ENCODE measurements around the gene COPS8.

- PRO-cap, 2 experiments: no peak in any of the 2 experiments
- RAMPAGE, long total RNA, 4 experiments: no peak in any of the 4 experiments
Observed at GRCh38 chr2:235044069-235045033, 92.5 kb downstream of the SH3BP4 start.

DNA sequence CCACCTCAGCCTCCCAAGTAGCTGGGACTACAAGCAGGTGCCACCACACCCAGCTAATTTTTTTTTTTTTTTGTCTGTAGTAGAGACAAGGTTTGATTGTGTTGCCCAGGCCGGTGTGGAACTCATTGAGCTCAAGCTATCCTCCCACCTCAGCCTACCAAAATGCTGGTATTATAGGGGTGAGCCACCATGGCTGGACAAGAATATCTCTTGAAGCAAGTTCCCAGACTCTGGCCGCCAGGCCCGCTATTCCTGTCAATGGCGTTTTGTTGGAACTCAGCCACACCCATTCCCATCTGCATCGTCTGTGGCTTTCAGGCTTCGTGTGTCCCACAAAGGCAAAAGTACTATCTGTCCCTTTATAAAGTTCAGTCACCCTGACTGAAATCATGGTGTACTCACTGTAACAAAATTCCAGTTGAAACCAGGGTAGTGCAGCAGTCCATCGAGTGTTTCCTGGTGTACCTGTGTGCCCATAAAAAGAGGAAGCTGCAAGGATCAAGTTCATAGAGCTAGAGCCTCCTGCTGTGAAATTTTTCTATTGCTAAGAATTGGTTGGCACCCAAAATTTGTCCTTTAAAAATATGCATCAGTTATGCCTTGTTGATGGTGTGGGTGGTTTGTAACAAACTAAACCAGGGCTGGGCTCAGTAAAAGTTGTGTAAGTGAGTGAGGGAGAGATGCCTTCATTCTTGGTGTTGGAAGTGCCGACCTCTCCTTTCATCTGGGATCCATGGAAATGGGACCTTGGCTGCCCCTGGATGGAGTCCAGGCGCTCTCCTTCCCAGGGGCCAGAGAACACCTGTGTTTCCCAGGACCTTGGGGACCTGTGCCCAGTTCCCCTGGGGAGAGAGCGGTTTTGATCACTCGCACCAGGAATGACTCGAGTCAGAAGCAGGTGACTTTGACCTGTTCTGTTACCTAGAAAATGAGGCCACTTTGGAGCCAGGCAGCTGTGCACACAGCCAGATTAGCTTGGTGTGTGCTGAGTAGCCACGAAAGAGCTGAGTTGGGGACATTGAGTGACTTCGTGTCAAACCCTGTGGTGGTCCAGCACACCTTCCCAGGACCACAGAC is 97.0 kb downstream of the SH3BP4 start:
- PRO-cap, 2 experiments: no peak in any of the 2 experiments
- RAMPAGE, long total RNA, 4 experiments: no peak in any of the 4 experiments

DNA sequence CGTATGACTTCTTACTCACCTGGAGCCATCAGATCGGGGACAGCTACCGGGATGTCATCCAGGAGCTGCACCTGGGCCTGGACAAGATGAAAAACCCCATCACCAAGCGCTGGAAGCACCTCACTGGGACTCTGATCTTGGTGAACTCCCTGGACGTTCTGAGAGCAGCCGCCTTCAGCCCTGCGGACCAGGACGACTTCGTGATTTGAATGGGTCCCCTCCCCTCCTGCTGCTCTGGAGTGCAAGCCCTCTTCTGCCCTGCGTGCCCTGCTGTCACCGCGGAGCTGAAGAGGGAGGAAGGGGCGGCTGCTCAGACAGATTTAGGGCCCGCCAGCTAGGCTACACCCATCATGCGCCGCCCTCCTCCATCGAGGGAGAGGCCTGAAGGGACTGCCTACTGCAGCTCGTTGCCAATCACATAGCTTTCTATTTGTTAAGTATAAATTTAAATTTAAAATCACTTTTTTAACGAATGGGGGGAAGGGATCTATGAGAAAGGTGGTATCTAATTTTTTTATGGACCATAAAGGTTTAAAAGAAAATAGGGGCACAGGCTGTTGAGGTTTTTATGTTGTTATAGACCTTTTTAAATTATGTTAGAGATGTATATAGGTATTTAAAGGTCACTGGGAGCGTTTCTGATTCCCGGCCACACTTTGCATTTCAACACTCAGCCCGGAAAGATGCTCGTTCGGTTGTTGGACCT is 101.9 kb downstream of the SH3BP4 start:
- PRO-cap, 2 experiments: no peak in any of the 2 experiments
- RAMPAGE, long total RNA, 4 experiments: no peak in any of the 4 experiments

- PRO-cap, 2 experiments: no peak in any of the 2 experiments
- RAMPAGE, long total RNA, 4 experiments: no peak in any of the 4 experiments
Observed at GRCh38 chr2:235054459-235055800, 103.1 kb downstream of the SH3BP4 start.

GRCh38 chr2:235503022-235503642 is 9.3 kb downstream of the AGAP1 start:
- PRO-cap, 2 experiments: peak in 1 of 2 experiments; most common minus-strand start chr2:235503396 (in 1)
- RAMPAGE, long total RNA, 4 experiments: no peak in any of the 4 experiments

- PRO-cap, 2 experiments: no peak in any of the 2 experiments
- RAMPAGE, long total RNA, 4 experiments: no peak in any of the 4 experiments
Observed at GRCh38 chr2:235503812-235504593, 10.2 kb downstream of the AGAP1 start.

GRCh38 chr2:235607252-235608045 is 113.6 kb downstream of the AGAP1 start:
- PRO-cap, 2 experiments: no peak in any of the 2 experiments
- RAMPAGE, long total RNA, 4 experiments: no peak in any of the 4 experiments

- PRO-cap, 2 experiments: no peak in any of the 2 experiments
- RAMPAGE, long total RNA, 4 experiments: start-site peak on the plus strand in 1 of 4 experiments, at chr2:235660673-235661061 at its widest, 13 reads per replicate
Observed at GRCh38 chr2:235660670-235661206, 166.9 kb downstream of the AGAP1 start.

- PRO-cap, 2 experiments: no peak in any of the 2 experiments
- RAMPAGE, long total RNA, 4 experiments: start-site peak on the plus strand in 1 of 4 experiments, at chr2:235840131-235840456 at its widest, 10 reads per replicate
Observed at GRCh38 chr2:235840009-235840923, 327.9 kb downstream of the GBX2 start.

DNA sequence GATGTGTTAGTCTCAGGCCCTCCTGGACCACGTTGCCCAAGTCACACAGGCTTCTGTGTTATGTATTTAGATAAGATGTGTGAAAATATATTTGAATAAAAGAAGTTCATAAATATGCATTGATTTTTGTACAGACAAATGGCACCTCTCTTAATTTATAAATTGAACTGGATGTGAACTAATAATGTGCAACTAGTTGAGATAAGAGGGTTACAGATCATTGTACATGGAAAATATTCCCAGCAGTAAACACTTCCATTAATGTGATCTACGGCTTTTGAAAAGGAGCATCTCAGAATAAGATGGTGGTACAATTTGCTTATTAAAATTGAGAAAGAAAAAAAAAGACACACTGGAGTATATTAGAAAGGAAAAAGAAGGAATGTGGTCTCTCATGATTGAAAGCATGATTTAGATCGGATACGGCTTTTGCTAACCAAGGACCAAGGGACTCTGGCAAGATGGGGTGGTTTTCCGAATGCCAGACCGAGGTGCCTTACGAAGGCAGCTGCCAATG is 43.0 kb downstream of the GBX2 start:
- PRO-cap, 2 experiments: no peak in any of the 2 experiments
- RAMPAGE, long total RNA, 4 experiments: start-site peak on the plus strand in 1 of 4 experiments, centred at position 369 of the sequence, 14 reads per replicate

- PRO-cap, 2 experiments: peak in 1 of 2 experiments; most common minus-strand start chr2:236240331 (in 1)
- RAMPAGE, long total RNA, 4 experiments: no peak in any of the 4 experiments
Observed at GRCh38 chr2:236240026-236241342, 23.7 kb downstream of the ASB18 start.

- PRO-cap, 2 experiments: peak in 1 of 2 experiments; most common plus-strand start chr2:236339051 (in 1); most common minus-strand start chr2:236338817 (in 1)
- RAMPAGE, long total RNA, 4 experiments: no peak in any of the 4 experiments
Observed at GRCh38 chr2:236338595-236339209, 74.5 kb upstream of the ASB18 start.

- PRO-cap, 2 experiments: no peak in any of the 2 experiments
- RAMPAGE, long total RNA, 4 experiments: no peak in any of the 4 experiments
Observed at GRCh38 chr2:236388999-236389875, 118.0 kb downstream of the IQCA1 start.

GRCh38 chr2:236545737-236546207 is 23.9 kb upstream of the ACKR3 start:
- PRO-cap, 2 experiments: no peak in any of the 2 experiments
- RAMPAGE, long total RNA, 4 experiments: no peak in any of the 4 experiments

GRCh38 chr2:236567459-236567903 is 2.1 kb upstream of the ACKR3 start:
- PRO-cap, 2 experiments: peak in 1 of 2 experiments; most common plus-strand start chr2:236567802 (in 1); most common minus-strand start chr2:236567635 (in 1)
- RAMPAGE, long total RNA, 4 experiments: no peak in any of the 4 experiments

DNA sequence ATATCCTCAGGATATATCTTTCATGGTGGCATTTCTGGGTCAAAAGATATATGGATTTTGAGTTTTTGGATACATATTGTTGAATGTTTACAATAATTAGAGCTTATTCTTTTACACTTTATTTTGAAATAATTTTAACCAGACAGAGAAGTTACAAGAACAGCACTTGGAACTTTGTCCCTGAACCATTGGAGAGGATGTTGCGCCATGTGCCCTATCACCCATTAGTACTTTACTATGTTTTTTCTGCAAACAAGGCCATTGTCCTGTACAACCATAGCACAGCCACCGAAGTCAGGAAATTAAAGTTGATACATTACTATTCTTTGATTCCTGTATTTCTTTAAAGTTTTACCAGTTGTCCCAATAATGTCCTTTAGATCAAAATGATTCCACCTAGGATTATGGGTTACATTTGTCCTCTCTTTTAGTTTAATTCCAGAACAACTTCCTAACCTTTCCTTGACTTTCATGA is 188.8 kb downstream of the ACKR3 start:
- PRO-cap, 2 experiments: no peak in any of the 2 experiments
- RAMPAGE, long total RNA, 4 experiments: no peak in any of the 4 experiments

GRCh38 chr2:236776460-236776982 is 206.9 kb downstream of the ACKR3 start:
- PRO-cap, 2 experiments: no peak in any of the 2 experiments
- RAMPAGE, long total RNA, 4 experiments: no peak in any of the 4 experiments

- PRO-cap, 2 experiments: no peak in any of the 2 experiments
- RAMPAGE, long total RNA, 4 experiments: no peak in any of the 4 experiments
Observed at GRCh38 chr2:236998112-236998820, 87.4 kb upstream of the COPS8 start.

DNA sequence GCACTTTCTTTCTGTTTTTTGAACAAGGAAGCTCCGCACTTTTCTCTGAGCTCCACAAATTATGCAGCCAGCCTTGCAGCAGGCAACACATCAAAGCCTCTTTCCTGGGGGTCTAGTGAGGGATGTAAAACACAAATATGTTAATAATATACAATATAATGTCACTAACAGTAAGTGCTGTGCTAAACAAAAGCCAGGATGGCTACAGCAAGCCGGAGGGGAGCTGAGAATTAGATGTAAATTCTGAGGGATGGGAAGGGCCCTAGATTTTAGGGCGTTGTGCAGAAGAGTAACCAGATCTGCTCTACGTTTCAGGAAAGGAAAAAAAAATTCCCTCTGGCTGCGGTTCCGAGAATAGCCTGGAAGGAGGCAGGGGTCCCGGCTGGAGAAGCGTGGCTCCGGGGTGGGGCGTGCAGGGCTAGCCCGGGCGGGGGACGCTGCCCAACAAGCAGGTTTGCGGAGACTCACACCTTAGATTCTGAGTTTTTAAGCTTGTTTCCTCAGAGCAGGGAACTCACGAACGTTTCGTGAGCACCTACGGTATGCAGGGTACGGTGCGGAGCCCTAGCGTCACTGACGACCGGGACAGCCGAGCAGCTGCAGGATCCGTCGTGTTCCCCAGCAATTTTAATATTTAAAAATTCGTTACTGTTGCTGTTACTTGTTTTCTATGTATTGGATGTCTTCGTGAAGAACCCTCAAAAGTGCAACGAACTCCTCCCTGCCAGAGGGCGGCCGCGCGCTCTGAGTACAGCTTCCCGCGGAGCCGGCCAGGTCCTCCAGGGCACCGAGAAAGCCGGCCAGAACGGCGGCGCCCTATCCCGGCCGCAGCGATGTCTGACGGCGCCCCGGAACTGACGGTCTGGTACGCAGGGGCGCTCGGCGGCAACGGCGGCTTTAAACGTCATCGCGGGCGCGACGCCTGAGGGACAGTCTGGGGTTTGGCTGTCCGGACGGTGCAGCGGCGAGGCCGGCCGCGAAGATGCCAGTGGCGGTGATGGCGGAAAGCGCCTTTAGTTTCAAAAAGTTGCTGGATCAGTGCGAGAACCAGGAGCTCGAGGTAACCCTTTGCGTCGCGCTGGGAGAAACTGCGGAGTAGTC is at the start of gene COPS8:
COPS8 (plus strand) TSS at position 907 of the 1,101 bp plus-strand sequence.
- PRO-cap, 2 experiments: peak in 2 of 2 experiments; most common plus-strand start position 353 of the sequence (in 1); most common minus-strand start position 480 of the sequence (in 1)
- RAMPAGE, long total RNA, 4 experiments: start-site peak on the plus strand in 4 of 4 experiments, centred at positions 920 to 941 of the sequence, 111 to 729 reads per replicate; start-site peak on the minus strand in 2 of 4 experiments, centred at positions 810 to 819 of the sequence, 9 to 21 reads per replicate

GRCh38 chr2:237128105-237128699 is 42.5 kb downstream of the COPS8 start:
- PRO-cap, 2 experiments: no peak in any of the 2 experiments
- RAMPAGE, long total RNA, 4 experiments: no peak in any of the 4 experiments